ENCODE results near the genes FAM76A and GMEB1.

GRCh38 chr1:27725866-27726644 is at the start of gene FAM76A:
Gene FAM76A, plus strand, starts transcription at chr1:27725961.
- PRO-cap, result bidirectional peak, plus-strand start at chr1:27725998, minus-strand start at chr1:27725783; unidirectional peak, plus-strand start at chr1:27726229
- RRBS, result 2% methylated on average over 16 of the region's 80 CpGs

DNA sequence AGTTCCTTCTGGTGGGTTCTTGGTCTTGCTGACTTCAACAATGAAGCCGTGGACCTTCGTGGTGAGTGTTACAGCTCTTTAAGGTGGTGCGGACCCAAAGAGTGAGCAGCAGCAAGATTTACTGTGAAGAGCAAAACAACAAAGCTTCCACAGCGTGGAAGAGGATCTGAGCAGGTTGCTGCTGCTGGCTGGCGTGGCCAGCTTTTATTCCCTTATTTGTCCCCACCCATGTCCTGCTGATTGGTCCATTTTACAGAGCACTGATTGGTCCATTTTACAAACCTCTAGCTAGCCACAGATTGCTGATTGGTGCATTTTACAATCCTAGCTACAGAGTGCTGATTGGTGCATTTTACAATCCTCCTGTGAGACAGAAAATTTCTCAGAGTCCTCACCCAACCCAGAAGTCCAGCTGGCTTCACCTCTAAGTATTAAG is 17.2 kb downstream of the STX12 start:
- PRO-cap, result no peak
- RRBS, result no CpG with 5 or more reads among the region's 5 CpGs

GRCh38 chr1:27850738-27851395 is 20.3 kb downstream of the PPP1R8 start:
- PRO-cap, result no peak
- RRBS, result no CpG with 5 or more reads among the region's 2 CpGs

- PRO-cap, result no peak
- RRBS, result no CpG with 5 or more reads among the region's 2 CpGs
Measured at GRCh38 chr1:27887638-27887955, 15.3 kb downstream of the THEMIS2 start.

DNA sequence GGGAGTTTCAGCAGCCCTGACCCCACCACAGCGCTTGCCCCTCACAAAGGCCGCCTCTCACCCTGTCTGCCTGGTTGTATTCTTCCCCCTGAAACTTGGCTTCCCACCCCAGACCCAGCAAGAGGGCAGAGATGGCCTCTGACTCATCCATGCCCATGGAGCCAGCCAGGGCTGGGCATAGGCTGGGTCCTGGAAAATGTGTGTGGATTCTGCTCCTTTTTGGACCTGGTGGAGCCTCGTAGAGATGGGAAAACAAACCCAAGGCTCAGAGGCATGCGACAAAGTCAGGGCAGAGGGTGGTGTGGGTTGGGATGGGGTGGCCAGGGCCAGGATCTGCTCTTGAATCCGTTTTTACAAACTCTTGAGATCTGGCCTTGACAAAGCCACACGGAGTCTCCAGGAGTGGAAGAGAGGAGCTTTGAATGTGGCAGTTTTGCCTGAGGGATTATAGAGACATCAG is 1.3 kb downstream of the XKR8 start:
- PRO-cap, result no peak
- RRBS, result no CpG with 5 or more reads among the region's 6 CpGs

GRCh38 chr1:27992271-27992856 is 32.6 kb downstream of the XKR8 start:
- PRO-cap, result no peak
- RRBS, result 30% methylated on average over 3 of the region's 6 CpGs

DNA sequence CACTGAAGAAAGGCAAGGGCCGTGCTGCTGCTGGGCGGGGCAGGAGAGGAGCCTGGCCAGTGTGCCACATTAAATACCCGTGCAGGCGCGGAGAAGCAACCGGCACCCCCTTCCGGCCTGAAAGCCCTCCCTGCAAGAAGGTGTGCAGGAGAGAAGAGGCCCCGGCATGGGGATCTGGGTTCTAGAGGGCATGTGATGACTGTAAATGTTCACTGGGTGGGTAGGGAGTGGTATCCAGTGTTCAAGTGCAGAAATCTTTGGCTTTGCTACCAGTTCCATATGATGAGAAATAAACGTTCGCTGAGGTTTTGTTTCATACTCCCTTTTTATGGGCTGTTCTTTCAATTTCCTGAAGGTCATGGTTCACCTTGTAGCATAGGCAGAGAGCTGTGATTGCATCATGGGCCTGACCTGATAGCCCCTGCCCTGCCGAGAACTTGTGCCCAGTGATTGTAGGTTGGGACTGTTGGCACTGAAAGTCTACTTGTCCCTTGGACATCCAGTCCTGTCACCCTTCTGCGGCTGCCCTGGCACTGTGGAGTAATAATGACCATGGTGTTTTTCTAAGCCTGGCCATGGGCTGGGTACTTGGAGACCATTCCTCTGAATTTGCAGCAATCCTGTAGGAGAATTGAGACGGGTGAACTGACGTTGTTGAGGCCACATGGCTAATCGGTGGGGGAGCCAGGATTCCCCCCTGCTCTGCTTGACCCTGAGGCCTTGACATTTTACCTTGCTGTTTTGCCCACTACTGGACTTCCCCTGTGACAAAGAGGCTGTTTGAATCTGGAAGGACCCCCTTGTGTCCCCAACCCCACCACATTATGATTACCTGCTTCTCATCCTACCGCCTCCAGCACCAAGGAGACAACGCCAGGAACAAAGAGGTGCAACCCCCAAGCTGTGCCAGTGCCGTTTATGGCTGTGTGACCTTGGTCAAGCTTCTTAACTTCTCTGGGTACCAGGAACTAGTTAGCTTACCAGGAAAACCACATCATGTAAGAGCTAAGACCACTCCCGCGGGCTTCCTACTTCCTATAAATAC is 23.2 kb downstream of the SESN2 start:
- PRO-cap, result no peak
- RRBS, result 100% methylated on average over 1 of the region's 20 CpGs

- PRO-cap, result no peak
- RRBS, result no CpG with 5 or more reads among the region's 6 CpGs
Measured at GRCh38 chr1:28509645-28509985, 3.8 kb downstream of the RCC1 start.

DNA sequence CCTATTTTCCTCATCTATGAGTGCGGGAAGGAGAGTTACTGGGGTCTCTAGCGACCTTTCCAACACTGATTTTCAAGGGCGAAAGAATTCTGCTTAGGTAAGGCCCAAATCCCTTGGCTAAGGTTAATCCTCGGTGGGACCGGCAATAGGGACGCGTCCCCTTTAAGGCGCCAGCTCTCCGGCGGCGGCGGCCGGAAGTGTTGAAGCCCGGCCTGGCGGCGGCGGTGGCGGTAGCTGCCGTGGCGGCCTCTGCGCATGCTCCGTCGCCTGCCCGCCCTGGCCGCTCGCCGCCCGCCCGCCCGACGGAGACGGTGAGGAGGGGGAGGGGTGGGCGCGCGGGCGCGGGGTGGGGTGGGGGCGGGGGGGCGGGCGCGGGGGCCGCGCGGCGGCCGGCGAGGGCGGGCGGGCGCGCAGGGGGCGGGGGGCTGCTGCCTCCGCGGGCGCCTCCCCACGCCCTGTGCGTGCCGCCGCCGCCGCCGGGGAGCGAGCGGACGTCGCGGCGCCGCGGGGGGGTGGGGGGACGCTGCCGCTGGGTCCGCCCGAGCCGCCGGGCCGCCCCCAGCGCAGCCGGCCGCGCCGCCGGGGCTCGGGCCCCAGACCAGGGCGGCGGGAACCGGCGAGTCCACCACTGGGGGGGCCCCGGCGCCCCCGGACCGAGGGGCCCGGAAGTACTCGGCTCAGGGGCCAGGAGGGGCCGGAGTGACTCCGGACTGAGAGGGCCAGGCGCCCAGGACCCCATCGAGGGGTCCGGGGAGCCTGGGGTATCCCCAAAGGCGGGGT is at the start of gene GMEB1:
GMEB1 (plus strand) TSS at position 256 of the 780 bp plus-strand sequence.
- PRO-cap, result bidirectional peak, plus-strand start at position 203 of the sequence, minus-strand start at position 186 of the sequence; bidirectional peak, plus-strand start at position 256 of the sequence, minus-strand start at position 304 of the sequence; bidirectional peak, plus-strand start at position 502 of the sequence, minus-strand start at position 457 of the sequence
- RRBS, result 2% methylated on average over 32 of the region's 100 CpGs

DNA sequence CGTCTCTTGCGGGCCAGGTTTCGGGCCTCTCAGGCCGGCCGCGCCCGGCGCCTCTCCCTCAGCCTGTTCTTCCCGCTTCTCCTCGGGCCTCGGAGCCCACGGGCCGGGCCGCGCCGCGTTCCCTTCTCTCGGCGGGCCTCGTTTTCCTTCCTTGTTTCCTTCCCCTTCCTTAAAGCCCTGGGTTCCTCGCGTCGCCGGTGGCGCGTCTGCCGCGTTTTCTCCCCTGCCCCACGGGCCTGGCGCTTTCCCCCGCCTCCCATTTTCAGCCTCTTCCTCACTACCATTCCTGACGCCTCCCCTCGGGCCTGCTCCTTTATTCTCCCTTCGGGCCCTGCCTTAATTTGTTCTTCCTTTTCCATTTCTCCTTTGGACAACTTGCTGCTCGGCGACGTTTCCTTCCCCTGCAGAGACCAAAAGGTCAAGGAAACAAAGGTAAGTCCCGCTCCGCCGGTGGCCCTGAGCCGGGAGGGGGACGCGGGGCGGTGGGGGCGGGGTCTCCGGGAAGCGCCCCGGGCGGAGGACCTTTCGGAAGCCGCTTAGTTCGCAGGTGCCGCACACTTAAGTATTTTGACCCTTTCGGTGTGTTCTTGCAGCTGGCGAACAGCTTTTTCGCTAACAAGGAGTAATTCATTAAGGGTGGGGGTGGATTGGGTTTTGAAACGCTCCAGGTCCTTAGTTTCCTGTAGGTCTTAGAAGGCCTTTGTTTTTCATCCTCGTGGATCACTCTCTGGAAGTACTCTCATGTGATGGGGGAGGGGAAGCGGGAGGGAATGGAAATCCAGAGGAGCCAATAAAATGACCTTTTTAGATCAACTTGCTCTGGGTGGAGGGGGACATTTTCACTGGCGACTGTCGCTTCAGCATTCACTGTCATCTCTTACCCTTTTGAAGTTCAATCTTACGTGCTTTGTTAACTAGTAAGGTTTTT is 775 bp downstream of the YTHDF2 start:
- PRO-cap, result no peak
- RRBS, result 3% methylated on average over 24 of the region's 62 CpGs

GRCh38 chr1:28982377-28982757 is 68.0 kb downstream of the EPB41 start:
- PRO-cap, result unidirectional peak, minus-strand start at chr1:28982644
- RRBS, result no CpG with 5 or more reads among the region's 7 CpGs

- PRO-cap, result no peak
- RRBS, result no CpG with 5 or more reads among the region's 6 CpGs
Measured at GRCh38 chr1:29176344-29177096, 5.2 kb downstream of the SRSF4 start.

GRCh38 chr1:29179482-29180555 is 1.9 kb downstream of the SRSF4 start:
- PRO-cap, result no peak
- RRBS, result no CpG with 5 or more reads among the region's 14 CpGs

DNA sequence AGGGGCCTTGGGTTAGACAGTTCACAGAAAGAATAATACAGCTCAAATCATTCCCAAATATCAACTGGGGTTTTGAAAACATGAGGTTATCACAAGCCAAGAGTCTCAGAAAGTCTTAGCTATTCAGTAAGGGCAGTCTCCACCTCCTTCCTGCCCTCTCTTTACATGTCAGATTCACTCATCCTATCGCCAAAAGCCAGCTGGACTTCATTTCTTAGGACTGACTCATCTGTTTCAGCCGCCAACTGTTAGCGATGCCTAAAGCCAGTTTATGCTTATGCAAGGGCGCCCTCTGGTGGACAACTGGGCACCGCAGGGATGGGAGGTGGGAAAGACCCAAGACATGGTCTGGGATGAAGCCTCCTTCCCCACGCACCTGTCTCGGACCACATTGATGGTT is 21.1 kb upstream of the SRSF4 start:
- PRO-cap, result unidirectional peak, minus-strand start at position 163 of the sequence
- RRBS, result no CpG with 5 or more reads among the region's 7 CpGs

DNA sequence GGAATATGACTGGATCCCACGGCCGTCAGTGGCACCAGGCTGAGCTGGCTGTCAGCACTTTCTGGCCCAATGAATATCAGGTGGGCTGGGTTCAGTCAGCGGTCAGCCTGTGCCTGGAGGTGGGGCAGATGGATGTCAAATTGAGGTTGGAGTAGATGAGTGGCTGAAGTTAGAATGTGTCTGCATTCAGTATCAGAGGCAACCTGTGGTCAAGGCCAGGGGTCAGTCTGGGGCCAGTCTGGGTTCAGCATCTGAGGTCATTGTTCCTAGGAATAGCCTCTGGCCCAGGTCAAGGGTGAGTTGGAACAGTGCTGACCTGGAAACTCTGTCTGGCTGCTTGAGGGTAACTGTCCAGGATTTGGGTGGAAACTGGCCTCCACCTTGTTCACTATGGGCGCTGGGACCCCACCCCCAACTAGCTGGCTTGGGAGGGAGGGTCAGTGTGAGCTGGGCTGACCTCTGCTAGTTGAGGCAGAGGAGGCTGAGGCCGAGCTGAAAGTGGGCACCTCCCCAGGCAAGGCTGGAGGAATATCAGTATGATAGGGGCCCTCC is 22.5 kb downstream of the PTPRU start:
- PRO-cap, result no peak
- RRBS, result no CpG with 5 or more reads among the region's 5 CpGs

DNA sequence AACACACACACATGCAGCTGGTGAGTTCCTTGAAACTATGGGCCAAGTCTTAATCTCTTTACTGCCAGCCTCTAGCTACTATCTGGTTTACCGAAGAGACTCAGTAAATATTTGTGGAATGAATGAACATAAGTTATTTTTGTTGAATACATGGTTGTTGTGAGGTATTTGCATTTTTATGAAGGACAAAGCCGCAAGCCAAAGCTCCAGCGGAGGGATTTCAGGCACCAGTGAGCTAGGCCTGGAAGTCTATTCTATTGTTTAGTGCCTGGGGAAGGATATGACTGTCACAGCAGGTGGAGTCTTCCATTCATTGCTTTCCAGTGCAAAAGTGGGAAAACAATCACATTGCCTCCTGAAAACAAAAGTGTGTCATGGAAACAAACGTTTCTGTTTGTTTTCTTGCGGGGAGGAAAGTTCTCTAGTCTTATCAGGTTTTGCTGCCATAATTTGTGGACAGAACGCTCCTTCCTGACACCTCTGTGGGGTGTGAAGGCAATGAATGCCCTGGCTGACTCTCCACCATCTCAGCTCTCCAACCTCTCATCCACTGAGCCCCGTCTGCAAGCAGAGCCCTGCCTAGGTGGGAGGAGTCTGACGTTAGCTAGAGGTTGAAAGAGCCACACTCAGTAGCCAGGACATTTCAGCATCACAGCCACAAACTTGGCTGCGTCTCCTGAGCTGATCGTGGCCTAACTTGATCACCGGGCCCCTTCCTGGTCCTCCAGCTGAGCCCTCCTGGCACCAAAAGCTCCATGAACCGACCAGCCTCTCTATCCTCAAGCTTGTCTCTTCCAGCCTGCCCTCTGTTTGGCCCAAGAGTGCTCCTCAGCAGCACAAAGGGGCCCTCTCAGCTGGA is 739.1 kb downstream of the MATN1 start:
- PRO-cap, result no peak
- RRBS, result no CpG with 5 or more reads among the region's 12 CpGs

DNA sequence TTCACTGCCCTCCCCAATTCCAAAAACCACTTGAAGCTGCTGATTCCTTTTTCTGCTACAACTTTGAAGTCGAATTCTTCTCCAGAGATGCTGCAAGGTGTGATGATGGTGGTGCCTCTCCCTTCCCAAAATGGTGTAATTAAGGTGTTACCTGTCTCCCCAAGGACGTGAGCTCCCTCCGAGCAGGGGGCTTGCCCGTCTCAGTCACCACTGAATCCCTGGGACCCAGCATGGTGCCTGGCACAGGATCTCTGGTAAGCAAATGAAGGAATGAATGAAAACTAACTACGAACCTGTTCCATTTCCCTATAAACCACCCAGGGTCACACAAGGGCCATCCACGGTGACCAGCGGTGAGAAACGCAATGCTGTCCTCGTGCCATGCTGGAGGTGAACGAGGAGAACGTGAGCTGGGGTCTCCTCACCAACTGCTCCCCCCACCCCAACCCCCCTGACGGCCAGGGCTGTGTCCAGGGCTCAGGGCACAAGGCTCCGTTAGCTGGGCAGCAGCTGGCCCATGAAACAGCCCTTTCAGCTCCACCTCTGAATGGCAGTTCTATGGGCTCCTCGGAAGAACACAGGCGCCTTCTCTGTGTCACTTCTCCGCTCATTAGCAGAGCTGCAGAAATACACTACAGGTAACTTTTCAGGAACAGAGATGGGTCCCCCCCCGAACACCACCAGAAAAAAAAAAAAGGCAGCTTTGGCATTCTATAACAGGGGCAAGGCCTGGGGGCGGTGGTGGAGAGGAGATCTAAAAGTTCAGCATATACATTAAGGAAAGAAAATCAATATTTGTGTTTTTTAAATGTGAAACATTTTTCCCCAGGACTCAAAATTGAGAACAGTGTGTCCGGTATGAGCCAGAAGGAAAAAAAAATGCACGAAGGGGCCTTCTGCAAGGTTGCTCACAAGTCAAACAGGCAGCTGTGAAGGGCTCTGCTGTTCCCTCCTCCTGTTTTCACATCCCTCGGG is 2.3 kb upstream of the MATN1 start:
- PRO-cap, result no peak
- RRBS, result no CpG with 5 or more reads among the region's 21 CpGs

DNA sequence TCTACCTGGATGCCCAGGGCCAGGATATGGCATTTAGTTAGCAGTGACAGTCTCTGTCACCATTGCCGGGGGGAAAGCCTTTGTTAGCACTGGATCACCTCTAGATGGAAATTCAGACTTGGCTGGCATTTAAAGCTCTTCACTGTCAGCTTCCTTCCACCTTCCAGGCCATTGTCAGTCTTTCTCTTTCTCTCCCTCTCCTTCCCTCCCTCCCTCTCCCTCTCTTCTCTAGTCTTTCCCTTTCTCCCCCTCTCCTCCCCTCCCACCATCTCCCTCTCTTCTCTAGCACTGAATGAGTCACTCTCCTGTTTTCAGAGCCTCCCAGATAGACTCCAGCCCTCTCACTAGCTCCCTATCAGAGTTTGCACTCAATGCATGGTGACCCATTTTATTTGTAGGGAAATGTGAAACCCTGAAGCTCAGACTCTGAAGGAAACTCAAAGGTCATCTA is 4.3 kb upstream of the MATN1 start:
- PRO-cap, result no peak
- RRBS, result no CpG with 5 or more reads among the region's 1 CpG

- PRO-cap, result no peak
- RRBS, result no CpG with 5 or more reads among the region's 3 CpGs
Measured at GRCh38 chr1:30730924-30731218, 7.5 kb upstream of the MATN1 start.

DNA sequence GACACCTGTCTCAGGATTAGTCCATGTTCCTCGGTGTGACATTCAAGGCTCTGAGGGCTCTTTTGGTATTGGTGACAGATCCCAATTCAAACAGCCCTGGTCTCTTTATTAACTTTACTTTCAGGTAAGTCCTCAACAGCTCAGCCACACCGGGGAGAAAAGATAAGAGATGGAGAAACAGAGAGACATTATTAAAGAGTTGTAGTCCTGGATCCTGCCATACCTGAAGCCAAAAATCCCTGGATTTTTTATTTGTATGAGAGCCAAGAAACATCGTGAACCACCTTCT is 7.8 kb upstream of the MATN1 start:
- PRO-cap, result no peak
- RRBS, result no CpG with 5 or more reads among the region's 3 CpGs